AG04450 (cell line): ENCODE measurements around a stretch of chr9.

GRCh38 chr9:94094332-94094851, 10.1 kb downstream of the PTPDC1 start:
- CAGE, long polyA plus RNA, result no peak
- RRBS, result no CpG with 5 or more reads among the region's 19 CpGs

DNA sequence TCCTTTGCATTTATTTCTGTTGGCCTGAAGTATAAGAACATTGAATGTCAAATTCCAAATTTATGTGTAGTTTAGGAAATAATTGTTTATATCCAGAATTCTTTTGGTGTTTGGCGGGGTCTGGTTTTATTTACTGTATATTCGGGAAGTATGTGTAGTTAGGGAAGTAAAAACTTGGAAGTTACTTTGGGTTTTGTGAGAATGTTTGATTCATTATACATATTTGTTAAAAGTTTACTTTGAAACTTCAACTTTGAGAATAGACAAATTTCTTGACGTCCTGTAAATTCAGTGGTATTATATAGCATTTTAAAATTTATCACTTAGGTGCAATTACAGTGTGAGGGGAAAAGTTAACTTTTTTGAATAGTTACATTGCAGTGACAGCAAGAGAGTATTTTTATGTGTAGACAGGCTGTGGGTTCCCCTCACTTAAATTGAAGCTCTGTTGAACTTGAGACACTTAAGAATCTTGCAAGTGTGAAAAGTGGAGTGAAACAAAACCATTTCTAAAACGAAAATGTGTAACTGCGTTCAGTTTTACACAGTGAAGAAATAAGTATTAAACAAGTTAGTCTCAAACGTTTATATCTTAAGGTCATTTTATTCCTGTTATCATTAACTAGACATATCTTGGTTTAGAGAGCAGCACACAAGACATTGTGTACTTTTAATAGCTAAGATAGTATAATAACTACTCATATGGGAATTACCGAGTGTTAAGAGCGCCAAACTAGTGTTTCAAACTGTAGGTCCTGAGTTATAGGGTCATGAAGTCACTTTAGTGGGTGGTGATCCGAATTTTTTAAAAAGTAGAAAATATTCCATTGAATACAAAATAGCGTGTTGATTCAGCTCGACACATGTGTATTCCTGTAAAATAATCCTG, 83.5 kb downstream of the PTPDC1 start:
- CAGE, long polyA plus RNA, result no peak
- RRBS, result no CpG with 5 or more reads among the region's 11 CpGs

- CAGE, long polyA plus RNA, result no peak
- RRBS, result no CpG with 5 or more reads among the region's 5 CpGs
Measured at GRCh38 chr9:94173576-94174416, 85.3 kb upstream of the ZNF169 start.

GRCh38 chr9:94440728-94441461, 66.5 kb downstream of the MFSD14B start:
- CAGE, long polyA plus RNA, result no peak
- RRBS, result no CpG with 5 or more reads among the region's 7 CpGs

DNA sequence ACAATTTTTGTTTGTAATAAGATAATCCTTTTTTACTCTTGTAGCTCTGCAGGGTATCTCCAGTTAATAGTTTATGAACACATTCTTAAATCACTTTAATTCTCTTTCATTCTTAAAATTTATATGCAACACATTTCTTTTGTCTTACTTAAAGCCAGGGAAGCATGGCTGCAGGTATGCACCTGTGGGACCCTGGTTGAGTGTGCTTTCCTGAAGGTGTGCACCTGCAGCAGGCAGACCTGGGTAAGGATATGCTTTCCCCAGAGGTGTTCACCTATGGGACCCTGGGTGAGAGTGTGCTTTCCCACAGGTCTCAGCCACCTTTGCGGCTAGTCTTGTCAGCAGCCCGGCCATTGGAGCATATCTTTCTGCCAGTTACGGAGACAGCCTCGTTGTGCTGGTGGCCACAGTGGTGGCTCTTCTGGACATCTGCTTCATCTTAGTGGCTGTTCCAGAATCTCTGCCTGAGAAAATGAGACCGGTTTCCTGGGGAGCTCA, 70.3 kb downstream of the MFSD14B start:
- CAGE, long polyA plus RNA, result no peak
- RRBS, result no CpG with 5 or more reads among the region's 5 CpGs

DNA sequence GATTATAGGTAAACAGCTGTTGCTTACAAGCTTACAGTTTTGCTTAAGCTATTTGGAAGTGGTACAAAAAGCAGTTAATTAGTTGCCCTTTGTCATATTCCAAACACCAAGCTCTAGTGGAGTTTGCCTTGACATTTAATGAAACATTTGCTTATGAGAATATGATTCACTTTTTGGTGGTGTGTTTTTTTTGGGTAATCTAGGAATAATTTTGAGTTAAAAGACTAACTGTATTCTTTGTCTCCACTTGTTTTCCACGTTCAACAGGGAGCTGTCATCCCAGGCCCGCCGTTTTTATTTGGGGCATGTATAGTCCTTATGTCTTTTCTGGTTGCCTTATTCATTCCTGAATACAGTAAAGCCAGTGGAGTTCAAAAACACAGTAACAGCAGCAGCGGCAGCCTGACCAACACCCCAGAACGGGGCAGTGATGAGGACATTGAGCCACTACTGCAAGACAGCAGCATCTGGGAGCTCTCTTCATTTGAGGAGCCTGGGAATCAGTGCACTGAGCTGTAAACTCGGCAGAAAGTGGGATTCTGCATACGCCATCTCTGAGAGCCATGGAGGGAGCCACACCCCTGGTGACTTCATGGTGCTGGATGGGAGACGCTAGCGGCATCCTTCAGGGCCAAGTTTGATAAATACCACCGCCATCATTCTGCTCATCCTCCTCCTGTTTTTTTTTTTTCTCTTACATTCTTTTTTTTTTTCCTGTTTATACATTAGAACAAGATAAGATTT, 84.7 kb downstream of the MFSD14B start:
- CAGE, long polyA plus RNA, result no peak
- RRBS, result no CpG with 5 or more reads among the region's 10 CpGs

GRCh38 chr9:94639700-94640508, 586 bp upstream of the FBP1 start:
- CAGE, long polyA plus RNA, result no peak
- RRBS, result no CpG with 5 or more reads among the region's 29 CpGs

GRCh38 chr9:94643275-94643563, 3.9 kb upstream of the FBP1 start:
- CAGE, long polyA plus RNA, result no peak
- RRBS, result no CpG with 5 or more reads among the region's 6 CpGs

- CAGE, long polyA plus RNA, result no peak
- RRBS, result no CpG with 5 or more reads among the region's 8 CpGs
Measured at GRCh38 chr9:94663185-94663543, 23.8 kb upstream of the FBP1 start.

GRCh38 chr9:94783181-94783842, 56.8 kb downstream of the AOPEP start:
- CAGE, long polyA plus RNA, result no peak
- RRBS, result no CpG with 5 or more reads among the region's 13 CpGs

DNA sequence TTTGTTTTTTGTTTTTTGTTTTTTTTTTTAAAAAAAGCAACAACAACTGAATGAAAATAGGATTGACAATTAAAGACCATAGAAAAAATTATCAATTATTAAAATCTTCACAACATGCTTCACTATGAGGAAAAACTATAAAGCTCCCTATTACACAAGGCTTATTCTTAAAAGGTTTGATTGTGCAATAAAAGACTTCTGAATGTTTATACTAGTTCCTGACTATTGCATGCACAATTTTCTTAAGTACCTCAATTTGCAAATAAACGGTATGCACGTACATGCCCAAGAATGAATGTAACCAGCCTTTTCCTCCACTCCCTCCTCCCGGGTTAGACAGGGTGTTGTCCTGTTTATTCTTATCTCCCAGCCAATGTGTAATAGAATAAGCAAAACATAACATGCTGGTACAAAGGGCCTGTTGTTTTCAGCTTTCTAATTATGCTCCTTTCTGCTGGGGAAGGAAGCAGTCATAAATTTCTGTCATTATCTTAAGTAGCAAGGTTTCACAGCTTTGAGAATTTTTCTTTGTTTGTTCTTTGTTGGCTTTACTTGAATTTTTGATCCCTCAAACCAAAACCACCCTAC, 79.1 kb downstream of the AOPEP start:
- CAGE, long polyA plus RNA, result no peak
- RRBS, result no CpG with 5 or more reads among the region's 3 CpGs

DNA sequence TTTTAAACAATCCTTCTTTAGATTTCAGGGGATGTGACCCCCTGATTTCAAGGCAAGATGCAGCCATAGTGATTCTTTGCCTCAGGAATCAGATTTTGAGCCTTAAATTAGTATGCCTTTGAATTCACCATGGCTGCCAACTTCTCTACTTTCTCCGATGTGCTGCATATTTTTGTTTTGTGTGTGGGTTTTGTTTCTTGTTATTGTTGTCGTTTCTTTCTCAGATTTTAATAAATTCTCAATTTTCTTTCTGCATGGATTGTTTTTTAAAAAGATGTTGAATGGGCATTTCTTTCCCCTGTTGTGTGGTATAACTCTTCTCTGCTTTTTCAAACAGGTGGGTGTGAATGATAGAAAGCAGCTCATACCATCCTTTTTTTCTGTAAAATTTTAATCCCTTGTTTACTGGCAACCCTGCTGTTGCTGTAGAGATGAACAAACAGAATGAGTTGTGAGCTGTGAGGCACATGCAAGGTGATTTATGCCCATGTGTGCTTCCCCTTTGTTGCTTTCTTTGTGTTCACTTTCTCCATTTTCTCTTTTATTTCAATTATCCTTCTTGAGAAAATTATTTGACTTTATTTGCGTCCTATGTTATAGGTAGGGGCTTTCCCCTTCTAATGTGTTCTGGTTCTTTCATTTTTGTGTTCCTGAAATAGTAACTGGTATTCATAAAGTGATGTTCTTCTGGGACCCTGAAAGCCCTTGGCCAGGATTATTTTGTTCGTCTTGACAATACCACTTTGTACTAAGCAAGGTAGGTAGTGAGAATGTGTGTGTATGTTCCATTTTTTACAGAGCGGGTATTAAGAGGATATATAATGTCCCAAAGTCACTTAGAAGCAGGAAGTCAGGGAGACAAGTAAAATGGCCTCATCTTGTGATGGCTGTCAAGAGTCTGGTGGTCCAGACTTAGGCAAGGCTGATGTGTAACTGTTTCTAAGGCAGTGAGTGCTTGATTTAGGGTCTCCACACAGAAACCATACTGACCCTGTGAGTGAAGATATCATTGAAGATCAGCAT, 79.9 kb downstream of the AOPEP start:
- CAGE, long polyA plus RNA, result no peak
- RRBS, result no CpG with 5 or more reads among the region's 5 CpGs

DNA sequence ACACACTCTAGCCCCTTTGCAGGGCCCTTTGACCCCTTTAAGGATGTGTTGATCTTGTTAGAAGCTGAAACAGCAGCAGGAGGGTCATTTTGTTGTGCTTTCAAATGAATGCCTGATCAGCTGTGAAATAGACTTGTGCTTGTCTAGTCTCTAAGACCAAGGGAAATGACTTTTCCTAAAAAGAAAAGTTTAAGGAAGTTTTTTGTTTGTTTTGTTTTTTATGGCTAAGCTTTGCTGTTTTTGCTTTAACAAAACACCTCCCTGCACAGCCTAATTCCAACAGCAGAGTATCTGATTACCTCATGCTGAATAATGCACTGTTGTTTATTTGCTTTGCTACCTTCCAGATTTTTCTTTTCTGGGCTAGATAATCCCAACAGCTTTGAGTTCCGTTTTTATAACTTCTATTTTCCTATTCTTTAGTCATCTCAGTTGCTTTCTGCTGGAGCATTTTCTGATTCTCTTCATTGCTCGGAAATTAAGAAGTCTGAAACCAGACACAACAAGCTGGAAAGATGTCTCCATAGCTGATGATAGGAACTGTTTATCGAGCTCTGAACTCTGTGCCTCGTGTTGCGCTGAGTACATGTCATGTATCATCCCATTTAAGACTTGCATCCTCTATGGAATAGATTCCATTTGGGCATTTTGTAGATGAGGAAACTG, 95.8 kb downstream of the AOPEP start:
- CAGE, long polyA plus RNA, result no peak
- RRBS, result no CpG with 5 or more reads among the region's 5 CpGs

DNA sequence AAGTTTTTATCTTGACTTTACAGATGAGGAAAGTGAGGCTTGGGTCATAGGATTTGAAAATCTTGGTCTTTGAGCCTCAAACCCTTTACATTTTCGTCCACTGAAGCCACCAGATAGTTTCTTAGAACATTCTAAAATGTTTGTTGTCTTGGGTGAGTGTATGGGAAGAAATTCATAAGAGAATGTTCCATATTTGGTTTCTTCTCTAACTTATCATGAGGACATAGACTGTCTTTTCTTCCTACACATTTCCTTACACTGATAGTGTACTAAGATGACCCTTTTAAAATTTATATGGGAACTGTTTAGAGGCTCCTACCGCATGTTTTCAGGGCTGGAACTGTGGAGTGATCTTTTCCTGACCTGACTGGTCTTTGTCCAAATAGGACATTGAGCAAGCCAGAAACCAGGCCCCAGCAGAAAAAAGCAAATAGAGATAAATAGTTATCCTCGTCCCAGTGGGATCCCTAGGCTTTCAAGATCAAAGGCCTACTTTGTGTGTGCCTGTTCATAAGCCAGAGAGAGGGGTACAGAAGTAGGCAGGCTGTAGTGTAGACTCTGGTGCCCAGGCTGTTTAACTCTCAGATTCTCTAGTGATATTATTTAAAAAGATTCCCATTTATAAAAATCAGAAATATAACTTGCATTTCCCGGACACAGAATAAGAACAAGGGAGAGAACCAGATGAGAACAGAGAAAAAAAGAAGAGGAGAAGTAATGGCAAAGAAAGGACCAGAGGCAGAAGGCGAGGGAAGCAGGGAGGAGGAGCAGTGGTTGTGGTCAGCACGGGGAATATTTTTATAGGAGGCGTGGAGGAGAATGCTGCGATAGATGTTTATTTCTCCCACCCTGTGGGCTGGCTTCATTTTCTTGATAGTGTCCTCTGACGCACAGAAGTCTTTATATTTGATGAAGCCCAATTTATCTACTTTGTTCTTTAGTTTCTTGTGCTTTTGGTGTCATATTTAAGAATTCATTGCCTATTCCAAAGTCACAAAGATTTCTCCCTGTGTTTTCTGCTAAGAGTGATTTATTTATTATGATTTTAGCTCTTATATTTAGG, 101.1 kb downstream of the AOPEP start:
- CAGE, long polyA plus RNA, result no peak
- RRBS, result no CpG with 5 or more reads among the region's 9 CpGs

- CAGE, long polyA plus RNA, result no peak
- RRBS, result no CpG with 5 or more reads among the region's 12 CpGs
Measured at GRCh38 chr9:94925569-94926466, 199.3 kb downstream of the AOPEP start.

DNA sequence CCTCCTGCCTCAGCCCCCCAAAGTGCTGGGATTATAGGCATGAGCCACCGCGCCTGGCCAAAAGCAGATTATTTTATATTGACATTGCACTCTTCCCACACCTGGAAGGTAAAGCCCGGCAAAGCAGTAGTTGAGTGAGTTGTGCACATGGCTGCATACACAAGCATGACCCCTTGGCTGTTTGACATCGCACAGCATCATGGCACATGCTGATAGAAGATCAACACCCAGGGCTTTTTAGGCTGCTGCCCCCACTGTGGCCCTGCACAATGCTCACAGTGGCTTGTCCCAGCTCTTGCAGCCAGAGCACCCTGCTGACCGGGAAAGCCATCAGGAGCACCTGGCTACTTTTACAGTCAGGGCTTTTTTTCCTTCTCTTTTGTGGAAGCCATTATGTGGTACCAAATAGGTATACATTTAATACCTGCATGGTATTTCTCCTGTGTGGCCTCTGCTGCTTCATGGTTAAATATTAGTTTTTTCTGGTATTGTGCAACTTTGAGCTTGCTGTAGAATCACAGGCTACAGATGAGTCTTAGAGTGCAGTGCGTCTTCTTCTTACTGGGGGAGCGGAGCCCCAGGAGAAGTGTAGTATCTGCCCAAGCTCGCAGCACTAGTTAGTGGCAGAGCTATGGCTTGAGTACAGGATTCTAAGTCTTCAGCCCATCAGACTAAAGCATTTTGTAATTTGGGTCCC, 264.5 kb downstream of the AOPEP start:
- CAGE, long polyA plus RNA, result no peak
- RRBS, result no CpG with 5 or more reads among the region's 8 CpGs

GRCh38 chr9:95005485-95005897, 279.0 kb downstream of the AOPEP start:
- CAGE, long polyA plus RNA, result no peak
- RRBS, result 2% methylated on average over 3 of the region's 14 CpGs

- CAGE, long polyA plus RNA, result no peak
- RRBS, result no CpG with 5 or more reads among the region's 6 CpGs
Measured at GRCh38 chr9:95010519-95011130, 284.1 kb downstream of the AOPEP start.

GRCh38 chr9:95029114-95029770, 288.3 kb downstream of the FANCC start:
- CAGE, long polyA plus RNA, result no peak
- RRBS, result no CpG with 5 or more reads among the region's 7 CpGs

DNA sequence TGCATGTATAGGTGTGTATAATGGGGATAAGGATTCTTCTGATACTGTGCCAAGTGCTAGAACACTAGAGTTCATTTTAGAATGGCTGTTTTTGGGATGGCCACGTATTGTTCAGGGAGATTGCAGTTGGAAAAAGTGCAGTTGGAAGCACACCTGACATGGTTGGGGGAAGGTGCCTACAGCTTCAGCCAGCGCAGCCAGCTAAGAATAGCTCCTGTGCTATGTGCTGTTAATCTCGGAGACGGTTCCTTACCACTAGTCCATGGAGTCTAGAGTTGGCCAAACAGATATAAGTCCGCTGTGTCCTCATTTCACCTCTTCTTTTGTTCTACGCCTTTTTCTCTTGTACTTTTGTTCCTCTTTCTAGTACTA, 284.6 kb downstream of the FANCC start:
- CAGE, long polyA plus RNA, result no peak
- RRBS, result no CpG with 5 or more reads among the region's 6 CpGs